GM23338 (cell line): ENCODE measurements around a stretch of chr17.

DNA sequence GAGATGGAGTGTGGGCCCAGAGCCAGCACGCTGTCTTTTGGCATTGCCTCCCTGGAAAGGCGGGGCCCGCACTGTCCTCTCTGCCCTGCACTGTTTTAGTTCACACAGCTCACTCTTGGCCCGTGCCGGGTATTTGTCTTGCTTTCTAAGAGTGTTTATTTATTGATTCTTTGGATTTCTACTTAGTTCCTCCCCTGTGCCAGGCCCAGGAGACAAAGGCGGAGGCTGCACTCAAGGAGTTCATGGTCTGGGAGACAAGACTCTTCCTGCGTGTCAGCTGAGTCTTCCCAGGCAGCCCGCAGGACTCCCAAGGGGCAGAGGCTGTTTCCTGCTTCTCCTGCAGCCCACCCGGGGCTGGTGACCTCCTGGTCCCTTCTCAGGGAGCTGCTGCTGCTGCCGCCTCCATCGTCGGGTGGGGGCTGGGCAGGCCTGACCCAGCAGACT lies 12.7 kb downstream of the CYGB start:
- PRO-cap: no peak
- RAMPAGE, long total RNA: no peak

- PRO-cap: no peak
- RAMPAGE, long total RNA: no peak
Observed at GRCh38 chr17:76527052-76527462, 10.5 kb downstream of the CYGB start.

- PRO-cap: no peak
- RAMPAGE, long total RNA: no peak
Observed at GRCh38 chr17:76659752-76660405, 16.3 kb upstream of the ST6GALNAC1 start.

DNA sequence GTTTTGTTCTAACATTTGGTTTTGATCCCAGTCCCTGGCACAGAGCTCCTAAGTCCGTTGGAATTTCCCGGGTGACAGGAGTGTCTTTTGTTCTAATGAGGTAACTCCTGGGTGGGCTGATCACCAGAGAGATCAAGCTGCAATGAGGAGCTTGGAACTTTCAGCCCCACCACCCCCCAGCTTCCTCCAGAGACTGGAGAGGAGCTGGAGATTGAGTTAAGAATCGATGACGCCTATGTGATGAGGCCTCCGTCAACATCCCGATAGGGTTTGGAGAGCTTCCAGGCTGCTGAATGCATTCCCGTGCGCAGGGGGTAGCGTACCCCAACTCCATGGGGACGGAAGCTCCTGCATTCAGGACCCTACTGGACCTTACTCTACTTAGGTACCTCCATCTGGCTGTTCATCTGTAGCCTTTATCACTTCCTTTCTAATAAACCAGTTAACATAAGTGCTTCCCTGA lies 19.8 kb downstream of the MXRA7 start:
- PRO-cap: no peak
- RAMPAGE, long total RNA: no peak

DNA sequence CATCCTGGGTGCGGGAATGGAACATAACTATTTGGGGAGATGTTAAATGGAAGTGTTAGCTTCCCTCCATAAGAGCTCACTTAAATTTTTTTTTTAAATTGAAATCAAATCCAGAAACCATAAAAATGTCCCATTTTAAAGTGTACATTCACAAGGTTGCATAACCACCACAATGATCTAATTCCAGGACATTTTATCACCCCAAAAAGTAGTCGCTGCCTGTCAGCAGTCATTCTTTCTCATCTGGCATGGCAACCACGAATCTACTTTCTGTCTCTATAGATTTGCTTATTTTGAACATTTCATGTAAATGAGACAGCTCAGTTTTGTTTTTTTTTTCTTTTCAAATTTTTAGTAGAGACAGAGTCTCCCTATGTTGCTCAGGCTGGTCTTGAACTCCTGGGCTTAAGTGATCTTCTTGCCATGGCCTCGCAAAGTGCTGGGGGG lies 42.1 kb downstream of the MFSD11 start:
- PRO-cap: no peak
- RAMPAGE, long total RNA: no peak

DNA sequence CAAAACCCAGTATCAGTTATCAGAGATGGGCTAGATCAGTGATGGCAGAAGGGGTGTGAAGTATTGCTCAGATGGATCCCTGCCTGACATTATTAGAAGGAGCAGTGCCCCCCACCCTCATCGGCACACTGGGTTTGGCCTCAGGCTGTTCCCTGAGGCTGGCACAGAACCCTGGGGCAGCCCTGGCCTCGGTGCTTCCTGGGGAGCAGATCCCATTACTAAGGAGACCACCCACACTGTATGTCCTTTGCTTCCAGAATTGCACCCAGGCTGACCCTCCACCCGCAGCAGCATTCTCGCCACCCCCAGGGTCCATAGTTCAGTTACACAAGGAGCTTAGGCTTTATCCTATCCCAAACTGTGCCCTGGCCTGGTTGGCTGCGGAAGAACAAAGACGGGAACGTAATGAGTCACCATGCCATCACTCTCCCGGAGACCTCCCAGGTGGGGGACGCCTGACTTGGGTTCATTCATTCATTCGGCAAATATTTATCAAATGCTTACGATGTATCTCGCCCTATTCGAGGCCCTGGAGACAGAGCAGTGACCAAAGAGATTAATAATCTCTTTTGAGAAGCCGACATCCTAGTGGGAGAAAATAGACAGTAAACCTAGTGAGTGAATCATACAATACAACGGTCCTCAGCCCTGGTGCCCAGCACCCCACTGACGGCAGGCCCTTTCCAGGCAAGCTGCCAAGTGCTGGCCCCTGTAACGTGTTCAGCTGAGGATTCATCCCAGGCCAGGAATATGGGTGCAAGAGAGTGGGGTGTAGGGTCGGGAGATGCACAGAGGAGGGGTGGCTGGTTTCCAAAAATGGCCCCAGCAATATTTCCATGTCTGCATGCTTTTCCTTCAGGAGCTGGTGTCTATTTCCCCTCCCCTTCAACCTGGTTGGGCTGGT lies 134.0 kb downstream of the MGAT5B start:
- PRO-cap: no peak
- RAMPAGE, long total RNA: no peak

DNA sequence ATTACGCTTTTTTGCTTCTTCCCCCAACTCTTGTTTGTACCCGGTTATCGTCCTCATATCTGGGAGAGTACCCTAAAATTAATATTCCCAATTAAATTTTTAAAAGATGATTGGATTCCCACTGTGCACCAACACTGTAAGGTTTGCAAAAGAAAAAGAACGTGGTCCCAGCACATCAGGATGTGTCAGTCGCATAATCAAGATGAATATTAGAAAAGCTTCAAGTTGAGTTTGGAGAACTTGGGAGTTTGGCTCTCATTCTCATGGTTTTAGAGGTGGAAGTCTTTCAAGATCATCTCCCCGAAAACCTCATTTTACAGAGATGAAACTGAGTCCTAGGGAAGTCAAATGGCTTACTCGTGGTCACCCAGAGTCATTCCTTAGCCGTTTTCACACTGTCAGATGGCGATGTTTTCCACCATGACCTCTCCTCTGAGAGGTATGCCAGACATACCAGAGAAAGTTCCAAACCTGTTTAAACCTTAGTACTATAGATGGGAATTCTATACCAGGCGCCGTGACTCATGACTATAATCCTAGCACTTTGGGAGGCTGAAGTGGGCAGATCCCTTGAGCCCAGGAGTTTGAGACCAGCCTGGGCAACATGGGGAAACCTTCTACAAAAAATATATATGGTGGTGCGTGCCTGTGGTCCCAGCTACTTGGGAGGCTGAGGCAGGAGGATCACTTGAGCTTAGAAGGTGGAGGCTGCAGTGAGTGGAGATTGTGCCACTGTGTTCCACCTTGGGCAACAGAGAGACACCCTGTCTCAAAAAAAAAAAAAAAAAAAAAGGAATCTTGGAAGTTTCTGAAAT lies 1.2 kb downstream of the SEC14L1 start:
- PRO-cap: no peak
- RAMPAGE, long total RNA: no peak

DNA sequence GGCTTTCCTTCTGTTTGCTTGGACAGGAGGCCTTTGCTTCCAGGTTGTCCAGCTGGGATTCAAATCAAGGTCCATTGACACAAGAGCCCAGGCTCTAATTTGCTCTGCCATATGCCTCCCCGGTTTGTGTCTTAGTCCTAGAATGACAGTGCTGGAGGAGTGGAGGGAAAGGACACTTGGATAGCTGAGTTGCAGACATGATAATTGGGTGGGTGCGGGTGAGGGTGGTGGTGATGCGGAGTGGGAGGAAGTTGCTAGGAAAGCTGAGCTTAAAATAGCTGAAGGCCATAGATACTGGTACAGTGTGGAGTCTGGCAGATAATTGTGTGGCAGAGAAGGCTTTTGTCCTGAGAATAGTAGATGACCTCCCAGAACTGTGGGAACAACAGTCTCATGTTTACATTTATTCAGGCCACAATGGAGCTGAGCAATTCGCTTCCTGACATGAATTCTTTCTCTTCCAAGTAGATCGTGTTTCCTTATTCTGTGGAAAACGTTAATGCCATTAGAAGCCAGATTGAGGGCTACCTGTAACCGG lies 23.8 kb downstream of the SEC14L1 start:
- PRO-cap: no peak
- RAMPAGE, long total RNA: no peak

- PRO-cap: no peak
- RAMPAGE, long total RNA: no peak
Observed at GRCh38 chr17:77188111-77188504, 47.3 kb downstream of the SEC14L1 start.

GRCh38 chr17:77195970-77196494 lies 55.3 kb downstream of the SEC14L1 start:
- PRO-cap: no peak
- RAMPAGE, long total RNA: no peak

DNA sequence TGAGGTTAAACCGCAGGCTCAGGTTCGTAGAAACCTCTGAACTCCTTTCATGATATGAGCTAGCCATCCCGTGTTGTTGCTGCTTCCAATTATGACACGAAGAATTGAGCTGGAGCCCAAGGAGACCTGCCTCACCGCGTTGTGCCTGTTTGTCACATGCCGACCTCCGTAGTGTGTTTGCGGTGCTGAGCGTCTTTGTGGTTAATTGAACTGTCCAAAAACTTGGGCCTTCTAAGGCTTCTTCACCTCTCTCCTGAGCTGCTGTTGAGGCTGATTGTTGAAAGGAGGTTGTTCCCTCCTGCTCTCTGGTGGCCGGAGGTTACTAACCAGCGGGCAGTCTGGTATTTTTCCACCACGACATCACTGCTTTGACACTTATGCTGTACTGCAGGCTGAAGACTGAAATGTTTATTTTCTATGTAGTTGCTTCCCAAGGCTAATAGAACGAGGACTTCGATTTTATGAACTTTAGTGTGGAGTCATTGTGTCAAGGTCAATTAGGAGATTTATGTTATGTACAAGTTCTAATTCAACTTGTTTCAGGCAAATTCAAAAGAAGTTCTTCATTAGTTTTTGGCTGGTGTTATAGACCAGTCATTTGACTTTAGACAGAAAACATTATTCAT lies 67.6 kb downstream of the SEC14L1 start:
- PRO-cap: no peak
- RAMPAGE, long total RNA: no peak

GRCh38 chr17:77282430-77283087 lies 1.3 kb downstream of the SEPTIN9 start:
- PRO-cap: no peak
- RAMPAGE, long total RNA: no peak

DNA sequence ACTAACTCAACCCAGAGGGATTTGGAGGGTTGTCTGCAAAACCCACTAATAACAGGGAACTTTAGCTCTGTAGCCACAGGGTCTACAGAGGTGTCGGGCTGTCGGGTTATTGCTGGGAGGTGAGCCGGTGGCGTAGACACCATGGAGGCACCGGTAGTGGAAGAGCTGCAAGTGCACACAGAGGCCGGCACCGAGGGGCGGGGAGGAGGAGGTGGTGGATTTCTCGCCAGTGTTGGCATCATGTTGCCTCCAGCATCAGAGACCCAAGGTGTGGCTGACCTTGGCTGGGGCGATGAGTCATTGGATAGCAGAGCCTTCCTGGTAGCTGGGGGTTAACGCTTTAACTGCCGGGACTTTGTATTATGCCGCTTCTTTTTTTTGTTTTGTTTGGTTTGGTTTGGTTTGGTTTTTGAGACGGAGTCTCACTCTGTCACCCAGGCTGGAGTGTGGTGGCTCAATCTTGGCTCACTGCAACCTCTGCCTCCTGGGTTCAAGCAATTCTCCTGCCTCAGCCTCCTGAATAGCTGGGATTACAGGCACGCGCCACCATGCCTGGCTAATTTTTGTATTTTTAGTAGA lies 7.5 kb downstream of the SEPTIN9 start:
- PRO-cap: no peak
- RAMPAGE, long total RNA: no peak

GRCh38 chr17:77377013-77377802 lies 95.9 kb downstream of the SEPTIN9 start:
- PRO-cap: no peak
- RAMPAGE, long total RNA: no peak

GRCh38 chr17:77404648-77405570 lies 123.6 kb downstream of the SEPTIN9 start:
- PRO-cap: no peak
- RAMPAGE, long total RNA: no peak

DNA sequence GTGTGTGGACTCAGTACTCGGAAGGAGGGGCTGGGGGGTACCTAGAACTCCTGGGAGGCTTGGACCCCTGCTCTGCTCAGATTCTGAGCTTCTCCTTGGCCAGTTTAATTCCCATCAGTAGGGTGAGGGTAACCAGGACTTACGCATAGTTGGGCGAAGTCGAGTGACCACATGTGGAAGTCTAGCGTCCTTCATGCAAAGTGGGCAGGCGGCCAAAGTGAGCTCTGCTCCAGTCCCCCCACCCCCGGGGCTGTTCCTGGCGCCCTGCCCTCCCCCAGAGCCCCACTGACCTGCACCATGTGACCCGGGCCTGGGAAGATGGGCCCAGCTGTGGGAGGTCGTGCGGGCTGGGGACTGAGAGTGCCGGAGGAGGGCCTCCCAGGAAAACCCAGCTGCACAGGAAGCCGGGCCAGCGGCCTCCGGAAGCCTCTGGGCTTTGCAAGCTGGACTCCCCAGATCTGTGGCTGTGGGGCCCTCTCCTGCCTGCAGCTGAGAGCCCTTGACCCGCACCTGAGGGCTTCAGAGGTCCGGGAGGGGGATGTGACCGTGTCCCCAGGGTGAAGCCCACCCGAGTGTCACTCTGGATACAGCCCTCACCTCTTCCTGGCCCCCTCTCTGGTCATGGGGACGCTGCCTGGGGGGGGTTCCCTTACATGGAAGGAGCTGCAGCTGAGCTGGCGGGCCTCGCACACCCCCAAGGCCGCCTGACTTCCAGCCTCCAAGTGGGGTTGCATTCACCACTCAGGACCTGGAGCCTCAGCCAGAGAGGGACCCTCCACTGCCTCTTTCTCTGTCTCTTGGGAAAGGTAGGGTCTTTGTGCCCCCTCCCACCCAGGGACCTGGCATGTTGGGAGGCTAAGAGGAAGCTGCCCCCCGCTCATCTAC lies 143.8 kb downstream of the SEPTIN9 start:
- PRO-cap: no peak
- RAMPAGE, long total RNA: no peak

DNA sequence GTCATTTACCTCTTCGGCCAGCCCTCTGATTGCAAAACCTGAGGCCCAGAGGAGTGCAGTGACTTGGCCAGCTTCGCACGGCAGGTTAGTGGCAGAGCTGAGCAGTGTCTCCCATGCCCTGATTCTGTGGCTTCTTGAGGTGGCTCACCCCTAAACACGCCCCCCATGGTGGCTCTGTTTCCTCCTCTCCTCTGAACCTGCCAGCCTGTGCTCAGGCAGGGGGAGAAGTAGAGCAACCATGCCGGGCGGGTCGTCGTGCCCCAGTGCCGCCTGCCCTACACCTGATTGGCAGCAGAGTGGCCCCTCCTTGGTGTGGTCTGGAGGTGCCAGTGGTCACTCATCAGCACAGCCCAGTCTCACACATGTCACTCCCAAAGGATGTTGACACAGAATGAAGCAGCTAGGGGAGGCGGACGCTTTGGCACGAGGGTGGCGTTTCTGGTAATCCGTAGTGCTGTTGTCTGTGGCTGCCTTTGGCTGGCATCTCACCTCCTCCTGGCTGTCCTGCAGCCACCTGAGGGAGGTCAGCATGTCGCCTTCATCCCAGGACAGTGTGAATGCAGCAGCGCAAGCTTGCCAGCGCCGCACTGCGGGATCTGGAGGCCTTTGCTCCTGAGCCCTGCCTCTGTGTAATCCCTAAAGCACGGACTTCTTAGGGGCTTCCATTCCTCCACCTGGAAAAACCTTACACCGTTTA lies 154.1 kb downstream of the SEPTIN9 start:
- PRO-cap: no peak
- RAMPAGE, long total RNA: no peak

GRCh38 chr17:77473718-77474226 lies 192.5 kb downstream of the SEPTIN9 start:
- PRO-cap: no peak
- RAMPAGE, long total RNA: no peak

GRCh38 chr17:77481958-77482552 lies 200.8 kb downstream of the SEPTIN9 start:
- PRO-cap: no peak
- RAMPAGE, long total RNA: no peak

DNA sequence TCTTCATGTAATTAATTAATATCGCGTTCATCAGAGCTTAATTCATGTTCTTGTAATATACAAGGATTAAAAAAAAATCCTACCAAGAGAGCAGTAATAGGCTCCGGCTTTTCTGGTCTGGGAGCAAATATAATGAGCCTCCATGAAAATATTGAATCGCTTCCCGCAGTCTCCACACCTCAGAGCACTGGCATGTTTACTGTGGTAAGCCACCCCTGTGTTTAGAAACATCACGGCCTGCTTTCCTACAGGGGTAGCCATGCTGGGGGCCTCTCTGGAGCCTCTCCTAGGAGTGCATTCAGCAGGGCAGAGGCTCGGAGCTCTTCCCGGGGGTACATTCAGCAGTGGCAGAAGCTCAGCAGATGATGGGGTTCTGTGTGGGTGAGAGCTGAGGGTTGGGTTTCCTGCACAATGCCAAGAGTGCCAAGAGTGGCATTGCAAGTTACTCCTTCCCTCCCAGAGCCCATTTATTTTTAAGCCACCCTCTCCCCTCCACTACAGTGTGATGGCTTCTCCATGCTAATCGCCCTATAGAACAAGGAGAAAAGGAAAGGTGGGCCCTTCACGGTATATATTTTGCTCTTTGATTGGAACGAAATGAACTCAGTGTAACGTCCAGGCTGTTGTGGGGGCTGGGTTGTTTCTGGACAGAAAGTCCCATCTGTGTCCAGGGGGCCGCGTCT lies 246.1 kb downstream of the SEPTIN9 start:
- PRO-cap: no peak
- RAMPAGE, long total RNA: no peak